Jurkat, Clone E6-1 (cell line): ENCODE results near the gene GMCL1.

DNA sequence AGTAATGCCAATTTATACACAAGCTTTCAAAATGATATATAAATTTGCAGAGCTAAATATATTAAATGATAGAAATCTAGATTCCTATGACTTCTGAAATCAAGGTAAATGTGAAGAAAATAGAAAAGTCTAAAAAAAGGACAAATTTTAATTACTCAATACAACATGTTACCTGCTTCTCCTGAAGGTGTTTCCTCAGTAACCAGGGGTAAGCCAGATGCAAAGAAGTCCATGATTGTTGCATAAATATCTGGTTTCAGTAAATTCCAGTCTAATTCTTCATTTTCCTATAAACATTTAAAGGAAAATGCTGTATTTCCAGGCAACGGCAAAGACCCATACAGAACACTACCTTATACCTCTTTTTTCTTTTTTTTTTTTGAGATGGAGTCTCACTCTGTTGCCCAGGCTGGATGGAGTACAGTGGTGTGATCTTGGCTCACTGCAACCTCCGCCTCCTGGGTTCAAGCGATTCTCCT is 22.2 kb downstream of the NFU1 start:
- RRBS: no CpG with 5 or more reads among the region's 3 CpGs

GRCh38 chr2:69465386-69465955 is 28.2 kb upstream of the NFU1 start:
- RRBS: no CpG with 5 or more reads among the region's 9 CpGs

DNA sequence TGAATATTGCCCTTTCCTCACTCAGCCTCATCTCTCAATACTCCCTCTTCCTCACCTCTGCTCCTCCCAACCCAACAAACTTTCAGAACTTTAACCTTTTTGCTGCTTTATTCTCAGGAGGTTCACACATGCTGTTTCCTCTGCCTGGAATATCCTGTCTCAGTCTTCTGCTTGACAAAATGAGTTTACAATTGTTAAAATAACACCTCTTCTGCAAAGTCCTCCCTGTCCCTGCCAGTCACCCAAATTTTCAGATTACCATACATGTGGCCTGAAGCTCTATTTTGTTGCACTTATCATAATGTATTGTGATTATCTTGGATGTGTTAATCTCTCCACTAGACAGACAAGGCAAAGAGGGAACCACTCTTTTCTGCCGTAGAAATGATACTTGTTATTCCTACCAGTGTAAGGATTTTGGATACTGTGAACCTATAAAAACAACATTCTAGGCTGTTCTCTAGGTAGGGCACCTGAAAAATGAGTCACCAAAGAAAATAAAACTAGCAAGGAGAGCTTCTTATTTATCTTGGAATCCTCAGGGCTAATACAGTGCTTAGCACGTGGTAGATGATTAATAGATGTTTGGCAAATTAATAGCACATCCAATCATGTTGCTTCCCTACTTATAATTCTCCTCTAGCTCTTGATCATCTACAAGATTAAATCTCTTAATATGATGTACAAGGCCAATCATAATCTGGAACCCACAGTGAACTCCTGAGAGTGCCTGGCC is 73.2 kb downstream of the AAK1 start:
- RRBS: no CpG with 5 or more reads among the region's 2 CpGs

DNA sequence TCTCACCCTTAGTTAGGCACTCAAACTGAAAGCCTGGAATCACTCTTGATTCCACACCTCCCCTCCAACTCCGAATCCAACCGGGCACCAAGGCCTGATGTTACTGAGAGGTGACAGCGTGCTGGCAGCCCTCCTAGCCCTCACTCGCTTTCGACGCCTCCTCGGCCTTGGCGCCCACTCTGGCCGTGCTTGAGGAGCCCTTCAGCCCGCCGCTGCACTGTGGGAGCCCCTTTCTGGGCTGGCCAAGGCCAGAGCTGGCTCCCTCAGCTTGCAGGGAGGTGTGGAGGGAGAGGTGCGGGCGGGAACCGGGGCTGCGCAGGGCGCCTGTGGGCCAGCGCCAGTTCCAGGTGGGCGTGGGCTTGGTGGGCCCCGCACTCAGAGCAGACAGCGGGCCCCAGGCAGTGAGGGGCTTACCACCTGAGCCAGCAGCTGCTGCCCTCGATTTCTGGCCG is 21.7 kb downstream of the AAK1 start:
- RRBS: no CpG with 5 or more reads among the region's 22 CpGs

DNA sequence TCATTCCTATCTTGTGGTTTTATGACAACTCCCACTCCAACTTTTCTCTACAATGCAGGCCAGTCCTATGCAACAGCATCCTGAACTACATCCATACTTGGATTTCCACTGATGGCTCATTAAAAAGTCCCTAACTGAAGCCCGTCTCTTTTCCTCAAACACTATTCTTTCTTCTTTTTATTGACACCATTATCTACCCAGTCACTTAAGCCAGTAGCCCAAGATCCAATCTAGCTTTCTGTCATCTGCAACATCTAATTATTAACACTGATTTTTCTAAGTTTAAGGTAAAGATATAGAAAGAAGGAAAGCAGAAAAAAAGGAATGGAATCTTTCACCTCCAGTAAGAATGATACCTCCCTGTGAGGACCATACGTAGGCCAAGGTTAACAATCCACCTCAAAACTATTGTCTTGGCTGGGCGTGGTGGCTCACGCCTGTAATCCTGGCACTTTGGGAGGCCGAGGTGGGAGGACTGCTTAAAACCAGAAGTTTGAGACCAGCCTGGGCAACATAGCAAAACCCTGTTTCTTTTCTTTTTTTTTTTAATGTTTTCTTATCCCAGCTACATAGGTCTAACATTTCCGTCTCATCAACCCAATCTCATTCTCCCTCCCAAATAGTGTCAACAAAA is 15.7 kb downstream of the AAK1 start:
- RRBS: no CpG with 5 or more reads among the region's 6 CpGs

GRCh38 chr2:69641561-69642031 is 1.9 kb downstream of the AAK1 start:
- RRBS: no CpG with 5 or more reads among the region's 4 CpGs

DNA sequence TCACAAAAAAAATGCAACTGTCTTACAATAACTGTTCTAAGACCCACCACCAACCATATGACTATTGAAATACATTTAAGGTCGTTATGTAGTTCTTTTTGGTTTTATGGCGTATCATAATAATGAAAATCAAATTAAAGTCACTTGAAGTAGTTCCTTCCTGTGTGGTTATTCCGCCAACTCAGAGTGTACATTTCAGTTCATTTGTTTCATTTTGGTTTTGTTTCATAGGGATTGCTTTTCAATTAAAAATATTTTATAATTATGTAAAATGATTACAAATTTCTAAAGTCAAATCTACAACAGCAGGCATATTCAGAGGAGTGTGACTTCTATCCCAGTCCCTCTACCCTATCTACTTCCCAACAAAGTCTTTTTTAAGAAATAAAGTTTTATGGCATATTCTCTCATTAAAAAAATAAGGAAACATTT is 46.0 kb upstream of the AAK1 start:
- RRBS: no CpG with 5 or more reads among the region's 3 CpGs

- RRBS: no CpG with 5 or more reads among the region's 6 CpGs
These were observed 37.5 kb upstream of the ANXA4 start for GRCh38 chr2:69704377-69704948.

GRCh38 chr2:69734069-69734677 is 7.8 kb upstream of the ANXA4 start:
- RRBS: no CpG with 5 or more reads among the region's 5 CpGs

DNA sequence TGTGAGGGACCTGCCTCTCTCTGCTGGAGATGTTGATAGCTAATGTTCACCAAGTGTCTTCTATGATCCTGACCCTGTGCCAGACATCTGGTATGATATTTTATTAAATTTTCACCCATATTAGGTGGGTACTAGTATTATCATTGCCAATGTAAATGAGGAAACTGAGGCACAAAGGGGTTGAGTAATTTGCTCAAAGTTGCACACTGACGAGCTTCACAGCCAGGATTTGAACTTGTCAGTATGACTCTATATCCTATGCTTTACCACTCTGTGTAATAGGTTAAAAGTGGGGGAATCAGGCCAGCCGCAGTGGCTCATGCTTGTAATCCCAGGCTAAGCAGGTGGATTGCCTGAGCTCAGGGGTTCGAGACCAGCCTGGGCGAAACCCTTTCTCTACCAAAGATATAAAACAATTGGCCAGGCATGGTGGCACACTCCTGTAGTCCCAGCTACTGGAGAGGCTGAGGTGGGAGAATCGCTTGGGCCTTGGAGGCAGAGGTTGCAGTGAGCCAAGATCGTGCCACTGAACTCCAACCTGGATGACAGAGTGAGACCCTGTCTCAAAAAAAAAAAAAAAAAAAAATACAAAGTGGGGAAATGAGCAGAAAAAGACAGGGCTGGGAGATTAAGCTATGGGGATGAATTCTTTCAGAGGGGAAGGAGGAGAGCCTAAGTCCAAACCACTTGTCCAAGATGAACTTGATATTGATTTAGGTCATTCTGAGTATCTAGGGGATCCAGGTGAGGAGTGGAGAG is 9.2 kb downstream of the ANXA4 start:
- RRBS: no CpG with 5 or more reads among the region's 6 CpGs

GRCh38 chr2:69790188-69790822 is 39.2 kb upstream of the GMCL1 start:
- RRBS: no CpG with 5 or more reads among the region's 7 CpGs

DNA sequence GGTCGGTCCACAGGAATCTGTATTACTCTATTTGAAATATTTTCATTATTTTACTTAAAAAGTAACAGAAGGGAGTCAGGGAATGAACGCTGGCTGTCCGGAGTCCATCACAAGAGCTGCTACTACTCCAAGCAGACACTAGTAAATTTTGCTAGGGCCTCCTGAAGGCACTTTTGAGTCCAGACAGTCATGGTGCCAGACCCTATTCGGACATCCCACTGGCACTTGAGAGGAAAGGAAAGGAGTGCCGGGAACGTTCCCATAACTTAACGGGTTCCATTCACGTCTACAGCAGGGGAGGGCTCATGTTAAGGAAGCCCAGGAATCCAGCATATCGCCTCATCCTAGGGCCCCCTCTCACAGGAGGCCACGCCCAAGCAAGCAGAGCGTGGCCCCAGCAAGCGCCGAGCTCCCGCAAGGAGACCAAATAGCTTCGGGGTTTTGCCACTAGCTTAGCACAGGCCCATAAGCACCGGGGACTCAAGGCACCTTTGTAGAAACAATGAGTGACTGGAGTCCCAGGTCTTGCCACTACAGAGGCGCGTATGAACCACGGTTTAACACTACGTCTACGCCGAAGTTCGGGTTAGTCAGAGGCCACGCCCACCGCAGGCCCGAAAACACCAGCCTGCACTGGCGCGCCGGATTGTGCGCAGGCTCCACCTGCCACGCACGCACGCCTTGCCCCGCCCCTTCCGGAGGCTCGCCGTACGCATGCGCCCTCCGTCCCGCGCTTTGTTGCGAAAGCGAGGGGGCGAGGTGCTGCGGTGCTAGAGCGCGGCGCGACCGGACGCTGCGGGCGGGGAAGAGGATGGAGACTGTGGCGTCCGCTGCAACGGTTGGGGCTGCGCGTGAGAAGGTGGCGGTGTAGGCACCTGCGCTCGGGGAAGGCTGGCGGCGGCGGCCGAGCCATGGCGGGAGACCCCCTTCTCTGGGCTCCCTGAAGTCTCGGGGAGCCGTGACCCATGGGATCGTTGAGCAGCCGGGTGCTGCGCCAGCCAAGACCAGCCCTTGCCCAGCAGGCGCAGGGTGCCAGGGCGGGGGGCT is at the start of gene GMCL1:
GMCL1 (plus strand) TSS at position 733 of the 1,047 bp plus-strand sequence.
- RRBS: 2% methylated on average over 22 of the region's 74 CpGs

DNA sequence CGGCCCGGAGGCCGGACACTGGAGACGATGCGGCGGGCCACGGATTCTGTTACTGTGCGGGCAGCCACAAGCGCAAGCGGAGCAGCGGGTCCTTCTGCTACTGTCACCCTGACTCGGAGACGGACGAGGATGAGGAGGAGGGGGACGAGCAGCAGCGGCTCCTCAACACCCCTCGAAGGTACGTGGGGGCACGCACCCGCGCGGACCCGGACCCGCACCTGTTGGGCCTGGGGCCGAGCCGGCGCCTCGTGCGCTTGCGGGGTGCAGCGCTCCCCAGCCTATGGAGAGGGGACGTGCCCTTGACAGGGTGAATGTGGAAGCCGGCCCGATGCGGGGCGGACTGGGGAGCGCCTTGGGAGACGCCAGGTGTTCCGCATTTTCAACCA is 508 bp downstream of the GMCL1 start:
- RRBS: 3% methylated on average over 8 of the region's 39 CpGs

DNA sequence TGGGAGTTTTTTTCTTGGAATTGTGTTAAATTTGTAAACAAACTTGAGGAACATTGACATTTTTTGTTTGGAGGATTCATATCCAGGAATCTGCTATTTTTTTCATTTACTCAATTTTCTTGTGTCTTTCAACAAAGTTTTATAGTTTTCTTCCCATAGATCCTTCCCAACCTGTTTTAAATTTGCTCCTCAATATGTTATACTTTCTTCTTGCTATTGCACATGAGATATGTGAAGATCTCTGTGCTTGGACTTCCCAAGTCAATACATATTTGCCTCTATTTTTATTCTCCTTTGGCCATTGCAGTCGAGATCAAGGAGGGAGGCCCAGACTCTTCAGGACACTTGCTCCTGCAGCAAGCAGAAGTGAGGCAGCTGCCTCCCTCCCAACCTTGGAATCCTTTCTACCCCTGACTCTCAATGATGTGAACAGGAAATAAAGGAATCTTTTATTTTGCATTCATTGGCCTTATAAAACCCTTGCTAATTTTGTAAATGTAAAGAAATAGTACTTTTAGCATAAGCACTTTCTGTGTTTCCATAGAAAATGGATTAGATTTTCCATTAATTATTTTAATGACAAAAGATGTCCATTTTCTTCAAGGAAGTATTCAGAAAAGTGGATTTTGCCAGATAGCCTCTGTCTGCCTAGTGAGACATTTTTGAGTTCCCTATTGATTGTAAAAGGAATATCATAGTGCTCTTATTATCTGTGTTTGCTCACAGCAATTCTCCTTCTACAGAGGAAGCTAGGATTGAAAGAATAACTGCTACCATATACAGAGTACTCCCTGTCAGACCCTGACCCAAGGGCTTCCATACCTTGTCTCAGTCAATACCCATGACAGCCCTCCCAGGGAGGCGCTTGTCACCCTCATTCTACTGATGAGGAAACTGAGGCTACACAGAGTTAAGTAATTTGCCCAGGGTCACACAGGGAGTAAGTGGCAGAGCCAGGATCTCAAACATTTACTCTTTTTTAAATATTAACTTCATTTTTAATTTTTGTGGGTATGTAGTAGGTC is 15.4 kb downstream of the MXD1 start:
- RRBS: no CpG with 5 or more reads among the region's 2 CpGs

- RRBS: no CpG with 5 or more reads among the region's 22 CpGs
These were observed 22.0 kb downstream of the MXD1 start for GRCh38 chr2:69936671-69937545.

GRCh38 chr2:69946540-69947266 is 14.7 kb downstream of the ASPRV1 start:
- RRBS: no CpG with 5 or more reads among the region's 10 CpGs

DNA sequence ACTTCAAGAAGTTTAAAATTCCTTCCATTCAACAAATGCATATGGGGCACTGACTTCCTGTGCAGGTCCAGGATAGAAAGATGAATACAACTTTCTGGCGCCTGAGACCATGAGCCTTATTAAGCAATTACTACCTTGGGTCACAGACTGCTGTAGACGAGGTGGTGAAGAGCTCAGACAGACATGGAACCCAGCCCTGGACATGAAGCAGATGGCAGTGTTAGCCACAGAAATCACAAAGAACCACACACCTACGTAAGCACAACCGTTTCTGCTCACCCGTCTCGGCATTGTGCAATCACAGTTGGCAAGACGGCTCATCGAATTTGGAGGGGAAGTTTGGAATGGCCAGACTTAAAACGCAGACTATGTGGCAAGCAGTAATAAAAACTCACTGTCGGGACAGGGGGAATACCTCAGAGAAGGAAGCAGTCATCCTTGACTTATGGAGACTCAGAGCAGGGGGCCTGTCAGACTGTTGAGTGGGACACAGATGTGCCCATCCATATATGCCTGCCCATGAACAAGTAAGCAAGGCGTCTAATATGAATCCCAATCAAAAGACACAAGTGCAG is 24.3 kb upstream of the ASPRV1 start:
- RRBS: no CpG with 5 or more reads among the region's 11 CpGs

DNA sequence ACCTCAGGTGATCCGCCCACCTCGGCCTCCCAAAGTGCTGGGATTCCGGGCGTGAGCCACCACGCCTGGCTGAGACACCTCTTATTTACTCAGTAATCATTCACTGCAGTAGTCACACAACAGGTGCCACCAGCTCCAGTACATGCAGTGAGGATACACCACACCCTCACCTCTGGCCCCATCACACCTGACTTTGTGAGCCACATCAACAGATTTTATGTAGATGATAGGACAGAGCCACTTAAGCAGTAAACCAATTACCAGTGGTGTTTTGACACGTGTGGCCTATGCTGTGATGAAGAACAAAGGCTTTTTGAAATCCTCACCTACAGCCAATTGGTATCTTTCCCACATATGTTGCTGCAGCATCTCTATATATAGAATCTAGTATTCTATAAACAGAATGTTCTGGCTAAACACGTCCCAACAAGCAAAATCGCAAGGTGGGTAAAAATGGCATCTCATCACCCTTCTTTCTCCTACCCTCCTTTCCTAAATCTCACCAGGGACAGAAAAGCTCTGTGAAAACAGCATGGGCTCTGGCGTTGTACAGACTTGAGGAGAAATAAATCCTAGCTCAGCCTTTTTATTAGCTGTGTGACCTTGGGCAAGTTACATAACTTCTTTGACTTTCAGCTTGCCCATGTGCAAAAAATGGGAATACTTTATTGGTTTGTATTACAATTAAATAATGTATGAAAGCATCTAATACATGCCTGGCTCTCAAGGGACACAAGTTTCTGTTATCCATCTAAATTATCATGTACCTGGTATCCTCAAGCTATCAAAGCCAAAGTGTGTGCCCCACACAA is 42.4 kb upstream of the PCBP1 start:
- RRBS: no CpG with 5 or more reads among the region's 9 CpGs

DNA sequence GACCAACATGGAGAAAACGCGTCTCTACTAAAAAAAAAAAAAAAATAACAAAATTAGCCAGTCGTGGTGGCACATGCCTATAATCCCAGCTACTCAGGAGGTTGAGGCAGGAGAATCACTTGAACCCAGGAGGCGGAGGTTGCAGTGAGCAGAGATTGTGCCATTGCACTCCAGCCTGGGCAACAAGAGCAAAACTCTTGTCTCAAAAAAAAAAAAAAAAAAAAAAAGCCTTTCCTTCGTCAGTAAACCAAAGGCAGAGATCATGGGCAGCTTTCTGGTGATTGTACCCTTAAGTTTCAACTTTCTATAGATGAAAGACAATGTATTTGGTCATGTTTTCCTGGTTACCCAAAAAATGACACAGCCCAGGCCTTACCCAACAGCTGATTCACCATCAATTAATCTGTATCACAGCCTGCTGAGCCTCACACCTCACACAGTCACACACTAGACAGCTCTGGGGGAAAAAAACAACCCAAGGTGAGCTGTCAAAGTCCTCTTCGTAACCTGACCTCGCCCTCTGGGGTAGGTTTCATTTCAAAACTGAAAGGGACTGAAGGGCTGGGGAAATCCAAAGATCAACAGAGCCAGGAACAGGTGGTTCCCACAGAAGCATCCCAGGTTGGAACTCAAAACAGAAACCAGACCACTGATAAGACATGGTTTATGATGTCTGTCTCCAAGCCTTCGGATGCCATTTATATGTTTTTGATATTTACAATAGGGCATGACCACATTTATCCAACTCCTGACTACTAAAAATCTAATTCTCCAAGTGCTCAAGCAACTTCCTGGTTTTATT is 18.3 kb upstream of the PCBP1 start:
- RRBS: no CpG with 5 or more reads among the region's 8 CpGs

DNA sequence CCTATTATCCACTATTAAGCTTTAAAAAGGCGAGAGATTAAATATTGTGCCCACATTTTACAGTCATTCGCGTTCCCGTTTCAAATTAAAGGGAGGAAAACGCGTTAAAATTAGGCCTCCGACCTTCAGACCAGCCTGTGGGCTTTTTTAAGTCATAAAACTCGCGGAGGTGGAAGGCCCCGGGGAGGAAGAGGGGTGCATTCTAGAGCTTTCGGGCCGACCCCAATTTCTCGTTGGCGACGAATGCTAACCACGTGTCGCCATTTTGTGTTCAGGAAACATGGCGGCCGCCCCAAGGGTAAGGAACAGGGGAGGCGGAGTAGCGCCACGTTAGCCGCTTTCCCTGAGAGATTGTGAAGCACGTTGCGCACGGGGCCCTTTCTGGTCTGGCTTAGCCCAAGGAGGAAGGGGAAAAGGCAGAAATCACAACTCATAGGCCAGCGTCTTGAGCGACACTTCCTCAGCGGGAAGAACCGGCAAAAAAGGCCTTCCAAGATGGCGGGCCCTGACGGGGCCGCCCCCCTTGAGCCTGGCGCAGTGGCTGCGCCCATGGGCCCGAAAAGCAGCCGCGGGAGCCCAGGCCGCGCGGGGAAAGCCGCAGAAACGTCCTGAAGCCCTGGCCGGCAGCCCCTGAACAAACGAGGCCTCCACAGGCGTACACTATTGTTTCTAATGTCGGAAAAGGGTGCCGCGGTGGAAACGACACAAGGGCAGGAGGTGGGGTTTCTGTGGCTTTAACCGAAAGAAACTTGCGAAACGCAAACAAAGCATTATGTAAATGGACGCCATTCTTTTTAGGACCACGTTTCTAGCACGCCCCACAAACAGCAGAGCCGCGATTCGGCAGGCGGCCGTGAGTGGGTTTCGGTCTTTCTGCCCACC is 1.0 kb upstream of the PCBP1 start:
- RRBS: no CpG with 5 or more reads among the region's 62 CpGs